Jurkat, Clone E6-1 (cell line): ENCODE measurements around a stretch of chr19.

DNA sequence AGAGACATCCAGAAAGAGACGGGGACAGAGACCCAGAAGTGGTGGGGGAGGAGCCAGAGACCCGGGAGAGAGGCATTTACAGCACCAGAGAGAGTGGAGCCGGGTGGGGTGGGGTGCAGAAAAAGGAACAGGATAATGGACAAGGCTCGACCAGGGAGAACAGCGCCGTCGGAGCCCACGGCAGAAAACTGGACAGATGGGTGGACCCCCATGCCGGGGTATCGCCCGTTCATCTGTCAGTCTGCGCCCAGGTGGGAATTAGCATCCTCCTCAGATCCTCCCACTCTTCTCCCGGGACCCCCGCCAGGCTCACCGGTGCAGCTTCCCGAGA lies 357 bp downstream of the SLC17A7 start:
- RRBS, result 47% methylated on average over 8 of the region's 16 CpGs

GRCh38 chr19:49446102-49446516 lies 4.8 kb upstream of the SLC17A7 start:
- RRBS, result no CpG with 5 or more reads among the region's 3 CpGs

DNA sequence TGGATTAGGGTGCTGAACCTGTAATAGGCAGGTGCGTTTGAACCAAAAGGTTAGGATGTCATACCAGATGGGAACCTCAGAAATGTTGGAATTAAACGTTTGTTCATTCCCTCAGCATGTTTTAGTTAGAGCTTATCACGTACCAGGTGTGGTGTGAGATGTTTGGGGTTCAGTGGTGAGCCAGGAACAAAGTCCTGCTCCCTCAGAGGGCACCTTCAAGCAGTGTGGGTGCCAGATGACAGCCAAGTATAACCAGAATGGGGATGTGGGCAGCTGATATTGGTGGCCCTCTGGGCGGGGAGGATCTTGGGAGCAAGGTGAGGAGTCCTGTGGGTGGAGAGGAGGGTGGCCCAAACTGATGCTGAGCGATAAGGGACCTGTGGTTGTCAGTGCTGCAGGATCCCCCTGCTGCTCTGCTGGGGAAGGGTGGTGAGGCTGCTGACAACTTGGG lies 2.6 kb downstream of the RPS11 start:
- RRBS, result no CpG with 5 or more reads among the region's 5 CpGs

- RRBS, result no CpG with 5 or more reads among the region's 21 CpGs
Observed at GRCh38 chr19:49514173-49514608, 1.7 kb downstream of the FCGRT start.

DNA sequence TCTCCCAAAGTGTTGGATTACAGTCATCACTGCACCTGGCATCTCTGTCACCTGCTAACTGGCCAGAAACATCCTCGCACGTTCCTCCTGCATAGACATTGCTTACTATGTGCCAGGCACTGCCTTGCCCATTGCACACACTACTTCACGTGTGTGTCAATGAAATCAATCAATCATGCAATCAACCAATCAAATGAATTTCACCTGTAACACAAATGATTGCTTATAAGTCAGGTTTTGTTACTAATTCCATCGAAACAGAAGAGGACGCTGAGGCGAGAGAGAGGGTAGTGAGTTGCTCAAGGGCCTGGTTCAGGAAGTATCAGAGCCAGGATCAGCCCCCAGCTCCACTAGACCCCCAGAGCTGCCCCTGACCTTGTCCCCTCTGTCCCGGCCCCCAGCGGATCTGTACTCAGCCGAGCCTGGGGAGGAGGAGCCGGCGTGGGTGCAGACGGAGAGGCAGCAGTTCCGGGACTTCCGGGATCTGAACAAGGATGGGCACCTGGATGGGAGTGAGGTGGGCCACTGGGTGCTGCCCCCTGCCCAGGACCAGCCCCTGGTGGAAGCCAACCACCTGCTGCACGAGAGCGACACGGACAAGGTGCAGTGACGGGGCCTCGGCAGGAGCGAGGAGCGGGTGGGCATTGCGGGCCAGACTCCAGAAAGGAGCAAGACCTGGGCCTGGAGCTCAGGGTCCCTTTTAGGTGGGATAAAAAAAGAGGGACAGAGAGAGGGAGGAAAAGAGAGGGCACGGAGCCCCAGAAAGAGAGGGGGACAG lies 14.5 kb downstream of the RCN3 start:
- RRBS, result no CpG with 5 or more reads among the region's 23 CpGs

- RRBS, result no CpG with 5 or more reads among the region's 30 CpGs
Observed at GRCh38 chr19:49817000-49817723, 927 bp upstream of the MED25 start.

DNA sequence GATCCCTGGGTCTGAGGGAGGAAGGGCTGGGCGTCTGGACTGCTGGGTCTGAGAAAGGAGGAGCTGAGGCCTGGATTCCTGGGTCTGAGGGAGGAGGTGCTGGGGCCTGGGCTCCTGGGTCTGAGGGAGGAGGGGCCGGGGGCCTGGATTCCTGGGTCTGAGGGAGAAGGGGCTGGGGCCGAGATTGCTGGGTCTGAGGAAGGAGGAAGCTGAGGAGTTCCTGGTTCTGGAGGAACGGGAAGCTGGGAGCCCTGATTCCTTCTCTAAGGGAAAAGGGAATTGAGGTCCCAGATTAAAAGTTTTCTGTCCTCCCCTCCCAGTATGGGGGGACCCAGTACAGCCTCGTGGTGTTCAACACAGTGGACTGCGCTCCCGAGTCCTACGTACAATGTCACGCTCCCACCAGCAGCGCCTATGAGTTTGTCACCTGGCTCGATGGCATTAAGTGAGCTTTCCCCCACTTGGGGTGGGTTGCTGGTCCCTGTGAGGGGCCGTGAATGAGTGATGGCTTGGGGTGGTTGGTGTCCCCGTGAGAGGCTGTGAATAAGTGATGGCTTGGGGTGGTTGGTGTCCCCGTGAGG lies 853 bp downstream of the MED25 start:
- RRBS, result no CpG with 5 or more reads among the region's 14 CpGs

- RRBS, result 96% methylated on average over 7 of the region's 33 CpGs
Observed at GRCh38 chr19:49858008-49858803, 9.2 kb downstream of the PNKP start.

GRCh38 chr19:49916696-49917834 lies 11.9 kb upstream of the ATF5 start:
- RRBS, result no CpG with 5 or more reads among the region's 29 CpGs

DNA sequence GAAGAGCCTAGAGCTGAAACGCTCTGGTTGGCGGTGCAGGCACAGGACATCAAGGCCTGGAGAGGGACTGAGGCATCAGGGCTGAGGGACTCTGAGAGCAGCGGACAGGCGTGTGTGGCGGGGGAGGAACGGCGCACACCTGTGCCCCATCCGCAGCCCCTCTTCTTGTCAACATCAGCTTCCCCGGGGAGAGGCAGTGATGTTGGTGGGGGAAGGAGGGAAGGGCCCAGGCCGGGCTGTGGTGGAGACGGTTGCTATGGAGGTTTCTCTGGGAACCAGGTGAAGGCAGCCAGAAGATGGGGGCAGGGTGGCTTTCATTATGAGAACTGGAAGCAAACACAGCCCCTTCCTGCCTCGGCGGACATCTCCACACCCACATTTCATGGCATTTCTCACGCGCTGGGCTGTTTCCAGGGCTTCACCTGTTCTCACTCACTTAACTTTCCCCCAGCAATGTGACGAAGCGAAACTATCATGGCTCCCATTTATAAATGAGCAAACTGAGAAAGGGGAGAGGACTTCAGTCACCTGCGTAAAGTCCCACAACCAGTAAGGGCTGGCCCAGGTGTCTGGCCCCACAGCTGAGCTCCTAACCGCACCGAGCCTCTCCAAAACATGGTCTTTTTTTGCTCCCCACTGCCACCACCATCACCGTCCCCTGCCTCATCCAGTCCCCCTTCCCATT lies 8.1 kb upstream of the ATF5 start:
- RRBS, result no CpG with 5 or more reads among the region's 21 CpGs

GRCh38 chr19:49930082-49930375 lies 725 bp upstream of the NUP62 start:
- RRBS, result no CpG with 5 or more reads among the region's 11 CpGs

DNA sequence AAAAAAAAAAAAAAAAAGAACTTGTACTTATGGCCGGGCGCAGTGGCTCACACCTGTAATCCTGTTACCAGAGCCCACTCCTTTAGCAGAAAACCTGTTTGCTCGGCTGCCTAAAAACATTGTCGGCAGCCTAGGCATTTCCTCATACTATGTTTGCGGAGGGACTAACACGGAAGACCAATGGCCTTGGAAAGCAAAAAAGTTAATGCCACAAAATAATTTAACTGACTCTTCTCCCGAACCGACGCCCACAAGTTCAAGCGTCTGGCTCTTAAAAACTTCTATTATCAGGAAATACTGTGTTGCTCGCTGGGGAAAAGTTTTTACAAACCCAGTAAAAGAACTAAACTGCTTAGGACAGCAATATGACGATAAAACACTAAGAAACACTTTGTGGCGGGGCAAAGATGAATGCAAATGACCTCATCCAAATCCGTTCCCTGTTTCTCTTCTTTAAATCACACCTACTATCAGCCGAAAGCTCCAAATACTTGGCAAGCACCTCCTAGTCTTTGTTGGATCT lies 5.0 kb downstream of the SIGLEC11 start:
- RRBS, result no CpG with 5 or more reads among the region's 15 CpGs

GRCh38 chr19:49969266-49969717 lies 8.3 kb upstream of the SIGLEC11 start:
- RRBS, result no CpG with 5 or more reads among the region's 6 CpGs

DNA sequence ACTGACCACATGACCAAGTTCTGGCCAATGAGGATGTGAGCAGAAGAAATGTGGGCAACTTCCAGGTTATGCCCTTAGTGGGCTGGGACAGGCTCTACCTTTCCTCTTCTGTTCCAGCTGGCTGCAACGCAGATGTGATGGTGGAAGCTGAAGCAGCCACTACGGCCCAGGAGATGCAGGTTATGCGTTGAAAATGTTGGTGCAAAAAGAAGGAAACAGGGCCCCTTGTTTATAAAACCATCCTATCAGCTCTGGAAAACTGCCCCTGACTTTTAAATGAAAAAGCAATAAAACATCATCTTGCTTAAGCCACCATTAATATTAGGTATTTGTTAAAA lies 27.3 kb downstream of the VRK3 start:
- RRBS, result no CpG with 5 or more reads among the region's 3 CpGs

- RRBS, result no CpG with 5 or more reads among the region's 8 CpGs
Observed at GRCh38 chr19:50020602-50021092, 4.5 kb downstream of the VRK3 start.

DNA sequence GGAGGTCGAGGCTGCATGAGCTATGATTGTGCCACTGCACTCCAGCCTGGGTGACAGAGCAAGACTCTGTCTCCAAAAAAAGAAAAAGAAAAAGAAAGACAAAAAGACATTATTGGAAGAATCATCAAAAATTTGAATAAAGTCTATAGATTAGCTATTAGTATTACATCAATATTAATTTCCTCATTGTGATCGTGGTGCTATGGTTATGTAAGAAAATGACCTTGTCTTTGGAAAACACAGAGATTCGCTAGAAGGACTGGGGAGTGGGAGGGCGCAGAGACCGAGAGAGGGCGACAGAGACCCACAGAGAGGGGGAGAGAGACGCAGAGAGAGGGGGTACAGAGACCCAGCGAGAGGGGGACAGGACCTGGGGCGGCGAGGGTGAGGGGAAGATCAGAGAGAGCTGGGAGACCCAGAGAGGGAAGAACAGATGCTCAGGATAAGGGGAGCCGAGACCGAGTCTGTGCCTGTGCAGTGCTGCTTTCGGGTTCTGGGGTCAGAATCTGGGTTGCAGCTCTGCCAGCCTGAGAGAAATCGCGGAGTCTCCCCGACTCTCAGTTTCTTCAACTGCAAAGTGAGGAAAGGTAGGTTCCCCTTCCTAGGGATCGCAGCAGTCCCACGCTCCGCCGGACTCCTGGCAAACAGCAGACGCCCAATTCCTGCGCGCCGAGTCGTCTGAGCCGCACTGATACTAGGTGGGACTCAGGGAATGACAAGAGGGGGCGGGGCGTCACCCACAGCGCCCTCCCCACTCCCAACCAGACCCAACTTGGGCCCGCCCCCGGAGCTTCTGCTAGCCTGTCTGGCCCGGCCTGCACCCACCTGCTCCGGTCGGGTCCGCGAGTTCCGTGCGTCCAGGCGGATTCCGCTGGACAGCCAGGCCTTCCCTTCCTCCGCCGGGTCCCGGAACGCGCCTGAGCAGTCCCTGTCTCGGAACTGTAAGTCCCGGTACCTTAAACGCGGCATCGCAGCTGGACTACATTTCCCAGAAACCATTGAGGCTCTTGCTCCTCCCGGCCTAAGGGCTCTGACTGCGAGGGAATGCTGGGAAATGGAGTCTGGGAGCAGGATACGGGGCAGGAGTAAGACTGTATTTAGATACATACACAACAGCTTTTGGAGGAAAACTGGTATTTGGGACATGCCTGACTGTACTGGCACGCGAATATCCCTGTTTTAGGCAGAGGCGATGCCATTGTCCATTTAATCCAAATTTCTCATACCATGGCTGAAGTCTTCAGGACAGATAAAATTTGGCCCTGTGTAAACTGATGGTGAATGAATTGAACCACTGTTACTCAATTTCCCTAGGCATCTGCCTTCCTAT lies 15.3 kb downstream of the IZUMO2 start:
- RRBS, result 3% methylated on average over 19 of the region's 56 CpGs

DNA sequence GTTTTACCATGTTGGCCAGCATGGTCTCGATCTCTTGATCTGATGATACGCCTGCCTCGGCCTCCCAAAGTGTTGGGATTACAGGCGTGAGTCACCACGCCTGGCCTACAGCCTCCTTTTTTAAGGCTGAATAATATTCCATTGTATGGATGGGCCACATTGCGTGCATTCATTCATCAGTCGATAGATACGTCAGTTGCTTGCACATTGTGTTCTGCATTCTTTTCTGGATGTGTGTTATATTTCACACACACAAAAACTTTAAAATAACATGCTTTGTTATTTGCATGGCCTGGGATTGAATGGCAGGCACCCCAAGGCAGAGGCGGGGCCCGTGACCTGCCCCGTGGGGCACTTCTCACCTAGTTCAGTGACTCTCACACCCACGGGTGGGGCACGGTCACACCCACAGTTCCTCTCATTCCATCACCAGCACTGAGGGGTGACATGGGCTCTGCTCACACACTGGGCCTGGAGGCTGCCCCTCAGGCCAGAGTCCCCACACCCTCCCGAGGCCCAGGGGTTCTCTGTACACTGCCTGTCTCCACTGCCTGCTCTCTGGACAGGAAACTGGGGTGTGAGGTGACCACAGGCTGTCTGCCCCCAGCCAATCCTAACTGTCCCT lies 5.7 kb upstream of the IZUMO2 start:
- RRBS, result no CpG with 5 or more reads among the region's 14 CpGs

DNA sequence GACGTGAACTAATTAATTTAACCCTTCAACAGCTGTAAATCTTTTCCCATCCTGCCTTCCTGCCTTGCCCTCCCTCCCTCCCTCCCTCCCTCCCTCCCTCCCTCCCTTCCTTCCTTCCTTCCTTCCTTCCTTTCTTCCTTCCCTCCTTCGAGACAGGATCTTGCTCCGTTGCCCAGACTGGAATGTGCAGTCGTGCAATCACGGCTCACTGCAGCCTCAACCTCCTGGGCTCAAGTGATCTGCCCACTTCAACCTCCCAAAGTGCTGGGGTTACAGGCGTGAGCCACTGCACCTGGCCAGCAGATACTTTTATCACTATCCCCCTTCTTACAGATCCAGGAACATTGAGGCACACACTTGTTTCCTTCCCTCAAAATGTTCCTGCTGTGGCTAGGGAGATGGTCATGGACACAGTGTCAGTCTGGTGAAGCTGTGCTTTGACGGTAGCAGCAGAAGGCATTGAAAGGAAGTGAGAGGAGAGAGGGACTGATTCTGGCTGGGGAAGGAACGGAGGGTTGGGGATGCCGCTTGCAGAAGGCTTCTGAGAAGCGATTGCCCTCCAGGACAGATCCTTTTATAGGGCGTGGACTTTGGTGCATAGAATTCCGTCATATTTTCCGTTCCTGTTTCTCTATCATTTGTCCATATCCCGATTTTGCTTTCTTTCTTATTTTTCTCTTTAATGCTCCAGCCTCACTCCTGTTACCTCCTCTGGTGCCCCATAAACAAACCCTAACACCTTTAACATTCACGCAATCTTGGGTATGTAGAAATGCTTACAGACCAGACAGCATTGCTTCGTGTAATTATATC lies 14.2 kb upstream of the MYH14 start:
- RRBS, result no CpG with 5 or more reads among the region's 16 CpGs

GRCh38 chr19:50198723-50199010 lies 4.8 kb upstream of the MYH14 start:
- RRBS, result no CpG with 5 or more reads among the region's 3 CpGs